ENCODE measurements around the genes PLEKHH3, PSME3 and ETV4.

GRCh38 chr17:42609884-42610488 lies 503 bp downstream of the TUBG1 start:
- RRBS = no CpG with 5 or more reads among the region's 32 CpGs

DNA sequence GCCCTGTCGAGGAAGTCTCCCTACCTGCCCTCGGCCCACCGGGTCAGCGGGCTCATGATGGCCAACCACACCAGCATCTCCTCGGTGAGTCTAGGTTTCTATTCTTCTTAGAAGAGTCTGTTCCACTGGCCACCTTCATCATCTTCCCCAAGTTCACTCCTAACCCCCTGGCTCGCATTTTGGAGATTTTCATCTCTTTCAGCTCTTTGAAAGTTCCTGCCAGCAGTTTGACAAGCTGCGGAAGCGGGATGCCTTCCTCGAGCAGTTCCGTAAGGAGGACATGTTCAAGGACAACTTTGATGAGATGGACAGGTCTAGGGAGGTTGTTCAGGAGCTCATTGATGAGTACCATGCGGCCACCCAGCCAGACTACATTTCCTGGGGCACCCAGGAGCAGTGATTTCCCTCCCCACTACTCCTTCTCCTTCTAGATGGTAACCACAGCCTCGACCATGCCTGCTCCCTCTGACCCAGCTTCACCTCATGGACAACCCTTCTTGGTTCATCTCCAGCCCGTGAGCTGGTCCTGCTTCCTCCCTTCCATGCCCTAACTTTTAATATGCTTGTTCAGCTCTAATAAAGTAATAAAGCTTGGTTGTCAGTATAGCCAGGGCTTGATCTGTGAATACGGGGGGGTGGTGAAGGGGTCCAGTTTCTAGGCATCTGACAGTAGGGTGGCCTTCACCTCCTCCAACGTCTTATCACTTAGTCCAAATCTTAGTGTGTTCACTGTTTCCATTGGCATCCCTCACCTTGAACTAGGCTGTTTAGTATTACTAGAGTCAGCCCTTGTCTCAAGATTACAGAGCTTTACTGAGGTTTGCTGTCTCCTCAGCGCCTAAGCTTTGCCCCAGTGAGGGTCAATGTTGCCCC lies 7.6 kb downstream of the TUBG2 start:
- RRBS = no CpG with 5 or more reads among the region's 16 CpGs

GRCh38 chr17:42674771-42675875 lies 1.7 kb downstream of the PLEKHH3 start:
- RRBS = 4% methylated on average over 5 of the region's 33 CpGs

- RRBS = 2% methylated on average over 35 of the region's 79 CpGs
Observed at GRCh38 chr17:42676254-42677203, at the start of gene PLEKHH3. Gene PLEKHH3 (minus strand): TSS chr17:42676994.

- RRBS = no CpG with 5 or more reads among the region's 5 CpGs
Observed at GRCh38 chr17:42720221-42720672, 24.6 kb downstream of the EZH1 start.

GRCh38 chr17:42748133-42748662 lies 3.4 kb upstream of the EZH1 start:
- RRBS = no CpG with 5 or more reads among the region's 5 CpGs

- RRBS = 2% methylated on average over 5 of the region's 18 CpGs
Observed at GRCh38 chr17:42773643-42773981, 363 bp downstream of the VPS25 start.

DNA sequence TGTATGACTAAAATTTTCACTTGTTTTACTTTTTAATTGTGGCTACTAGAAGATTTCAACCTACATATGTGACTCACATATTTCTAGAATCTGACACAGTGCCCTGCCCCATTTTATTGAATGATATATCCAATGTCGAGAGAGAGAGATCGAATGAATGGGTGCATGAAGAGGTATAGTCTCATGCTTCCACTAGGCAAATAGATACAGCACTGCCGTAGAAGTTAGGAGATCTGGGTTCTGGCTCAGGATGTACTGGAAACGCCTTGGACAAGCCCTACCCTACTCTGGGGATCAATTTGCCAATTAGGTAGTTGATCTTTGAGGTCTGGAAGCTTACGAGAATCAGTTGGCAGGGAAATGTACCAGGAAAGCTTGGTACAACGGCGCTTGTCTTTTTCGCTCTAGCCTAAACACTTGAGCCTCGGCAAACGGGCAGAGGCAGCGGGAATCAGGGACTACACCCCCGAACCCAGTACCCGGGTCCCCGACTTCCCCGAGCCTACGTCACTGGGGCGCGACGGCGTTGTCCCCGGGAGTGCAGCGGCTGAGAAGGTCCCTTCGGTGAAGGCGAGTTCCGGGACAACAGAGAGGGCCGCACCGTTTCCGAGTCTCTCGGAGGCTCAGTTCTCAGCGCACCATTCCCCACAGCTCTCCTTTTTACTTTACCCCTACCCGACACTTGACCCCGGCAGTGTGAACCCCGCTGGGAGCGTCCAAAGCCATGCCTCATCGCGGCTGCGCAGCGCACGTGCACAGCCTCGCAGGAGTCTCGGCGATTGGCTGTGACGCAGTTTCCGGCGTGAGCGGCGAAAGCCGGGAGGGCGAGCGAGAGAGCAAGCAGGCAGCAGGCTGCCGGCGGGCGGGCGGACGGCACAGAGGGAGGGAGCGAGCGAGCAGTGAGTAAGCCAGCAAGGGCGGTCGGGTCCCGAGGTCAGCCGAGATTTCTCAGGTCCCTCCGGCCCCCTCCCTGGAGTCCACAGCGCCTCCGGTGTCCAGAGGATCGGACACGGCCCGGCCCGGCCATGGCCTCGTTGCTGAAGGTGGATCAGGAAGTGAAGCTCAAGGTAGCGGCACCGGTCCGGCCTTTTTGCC lies at the start of gene PSME3:
PSME3 (plus strand) TSS at position 791 of the 1,095 bp plus-strand sequence.
- RRBS = 1% methylated on average over 39 of the region's 72 CpGs

- RRBS = no CpG with 5 or more reads among the region's 4 CpGs
Observed at GRCh38 chr17:42900431-42900684, 241 bp upstream of the G6PC1 start.

DNA sequence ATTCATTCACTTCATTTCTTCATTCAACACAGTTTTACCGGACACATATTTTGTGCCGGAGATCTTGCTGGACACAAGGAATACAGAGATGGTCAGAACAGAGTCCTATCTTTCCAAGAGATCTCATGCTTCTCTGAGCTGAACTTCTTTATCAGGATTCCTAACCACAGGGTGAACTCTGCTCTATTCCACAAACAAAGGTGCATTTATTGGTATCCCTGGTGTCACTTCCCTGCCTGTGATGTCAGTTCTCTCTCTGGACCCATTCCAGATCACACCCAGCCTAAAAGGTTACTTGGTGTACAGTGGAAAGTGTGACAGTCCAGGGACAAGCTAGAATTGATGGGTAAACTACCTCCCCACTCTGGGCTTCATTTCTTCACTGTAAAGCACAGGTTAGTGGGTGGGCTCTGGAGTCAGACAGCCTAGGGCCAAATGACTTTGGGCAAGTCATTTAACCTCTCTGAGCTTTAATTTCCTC lies 4.2 kb downstream of the IFI35 start:
- RRBS = no CpG with 5 or more reads among the region's 2 CpGs

DNA sequence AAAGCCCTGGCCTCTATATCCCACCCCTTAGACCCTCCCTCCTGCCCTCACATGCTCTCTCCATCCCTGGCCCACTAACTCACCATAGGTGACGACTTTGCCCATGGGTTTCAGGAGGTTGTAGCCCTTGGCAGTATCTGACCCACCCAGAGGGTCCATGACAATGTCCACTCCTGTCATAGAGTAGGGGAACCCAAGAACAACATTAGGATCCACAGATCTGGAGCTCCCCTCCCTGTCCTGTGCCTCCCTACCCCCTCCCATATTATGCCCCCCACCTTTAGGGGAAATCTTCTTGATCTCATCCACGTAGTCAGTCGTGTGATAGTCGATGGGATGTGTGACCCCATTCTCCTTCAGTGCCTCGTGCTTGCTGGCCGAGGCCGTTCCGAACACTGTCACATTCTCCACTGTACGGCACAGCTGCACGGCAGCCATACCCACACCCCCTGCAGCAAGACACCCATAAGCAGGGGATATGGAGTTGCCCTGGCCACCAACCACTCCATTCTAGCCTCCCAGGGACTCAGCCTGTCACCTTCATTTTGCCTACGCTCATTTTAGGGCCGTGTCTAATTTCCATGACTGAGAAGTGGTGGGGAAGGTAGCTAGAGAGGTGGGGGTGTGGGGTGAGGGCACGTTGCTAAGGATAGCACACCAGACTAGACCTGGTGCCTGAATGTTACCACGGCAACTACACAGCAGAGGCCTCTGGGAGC lies 4.3 kb downstream of the VAT1 start:
- RRBS = no CpG with 5 or more reads among the region's 14 CpGs

- RRBS = no CpG with 5 or more reads among the region's 12 CpGs
Observed at GRCh38 chr17:43135845-43136681, 10.9 kb upstream of the BRCA1 start.

DNA sequence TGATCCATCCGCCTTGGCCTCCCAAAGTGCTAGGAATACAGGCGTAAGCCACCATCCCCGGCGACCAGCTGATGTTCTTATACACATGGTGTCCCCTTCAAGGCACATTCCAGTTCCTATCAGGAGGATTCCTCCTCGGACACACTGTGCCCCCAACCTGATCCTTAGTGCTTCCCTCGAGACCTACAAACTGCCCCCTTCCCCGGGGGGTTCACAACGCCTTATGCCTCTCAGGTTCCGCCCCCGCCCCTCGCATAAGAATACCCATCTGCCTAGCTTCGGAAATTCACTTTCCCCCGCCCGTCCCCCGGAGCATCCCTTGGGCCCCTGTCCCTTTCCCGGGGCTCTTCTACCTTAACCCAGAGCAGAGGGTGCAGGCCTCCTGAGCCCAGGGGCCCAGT lies 1.6 kb upstream of the NBR1 start:
- RRBS = 2% methylated on average over 6 of the region's 16 CpGs

- RRBS = no CpG with 5 or more reads among the region's 4 CpGs
Observed at GRCh38 chr17:43209656-43210024, 2.0 kb upstream of the TMEM106A start.

DNA sequence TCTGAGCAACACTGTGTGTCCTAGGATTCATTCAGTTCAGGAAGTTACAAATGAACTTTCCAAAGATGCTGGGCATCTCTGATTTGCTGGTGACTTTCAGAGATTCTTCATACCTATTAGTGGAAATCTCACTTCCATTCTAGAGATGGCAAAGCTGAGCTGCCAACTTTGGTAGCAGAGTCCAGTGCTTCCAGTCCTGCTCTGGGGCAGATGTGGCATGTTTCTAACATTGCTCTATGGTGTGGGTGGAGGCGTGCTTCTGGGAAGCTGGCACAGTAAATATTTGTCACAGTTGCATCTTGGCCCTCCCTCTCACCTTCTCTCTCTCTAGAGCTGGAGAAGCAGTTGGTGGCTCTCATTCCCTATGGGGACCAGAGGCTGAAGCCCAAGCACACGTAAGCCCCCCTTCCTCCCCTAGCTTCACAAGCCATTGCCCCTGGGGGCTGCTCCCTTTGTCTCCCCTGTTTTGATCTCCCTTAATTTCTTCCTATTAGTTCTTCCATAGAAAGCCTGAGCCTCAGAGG lies 1.9 kb downstream of the TMEM106A start:
- RRBS = no CpG with 5 or more reads among the region's 2 CpGs

DNA sequence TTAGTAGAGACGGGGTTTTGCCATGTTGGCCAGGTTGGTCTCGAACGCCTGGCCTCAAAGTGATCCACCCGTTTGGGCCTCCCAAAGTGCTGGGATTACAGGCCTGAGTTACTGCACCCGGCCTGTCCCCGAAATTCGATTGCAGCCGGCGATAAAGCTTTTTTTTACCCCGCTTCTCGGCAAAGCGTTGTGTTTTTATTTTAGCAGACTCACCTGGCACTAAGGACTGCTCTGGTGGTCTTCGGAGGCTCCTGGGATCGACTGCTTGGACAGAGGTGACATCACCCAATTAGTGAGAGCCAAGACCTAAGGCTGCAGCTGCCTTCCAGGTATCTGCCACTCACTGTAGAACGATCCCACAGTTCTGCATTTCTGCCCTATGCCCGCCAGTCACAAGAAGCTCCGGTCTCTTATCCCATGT lies 82.1 kb upstream of the ARL4D start:
- RRBS = no CpG with 5 or more reads among the region's 17 CpGs

GRCh38 chr17:43456587-43457457 lies 27.0 kb upstream of the DHX8 start:
- RRBS = no CpG with 5 or more reads among the region's 7 CpGs

DNA sequence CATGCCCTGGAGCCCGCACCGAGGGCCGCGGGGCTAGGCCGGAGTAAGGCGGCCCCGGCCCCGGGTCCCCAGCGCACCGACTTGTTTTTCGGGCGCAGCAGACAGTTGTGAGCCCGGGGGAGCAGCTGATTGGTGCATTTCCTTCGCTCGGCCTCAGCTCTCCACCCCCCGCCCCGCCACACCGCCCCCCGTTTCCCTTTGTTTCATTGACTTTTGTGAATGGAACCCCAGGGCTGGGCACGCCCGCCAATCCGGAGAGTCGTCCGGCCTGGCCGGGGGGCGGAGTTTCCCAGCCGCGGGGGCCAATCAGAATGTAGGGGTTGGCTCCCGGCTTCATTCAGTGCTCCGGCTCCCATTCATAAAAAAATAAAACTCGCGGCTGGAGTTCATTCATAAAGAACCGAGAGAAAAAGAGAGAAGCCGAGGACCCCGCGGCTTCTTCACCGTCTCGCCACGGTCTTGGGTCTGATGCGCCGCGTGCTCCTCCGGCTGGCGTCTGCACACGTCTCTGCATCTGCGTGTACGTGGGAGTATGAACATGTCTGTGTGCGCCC lies at the start of gene ETV4:
ETV4 (minus strand) TSS at position 113 of the 554 bp plus-strand sequence.
- RRBS = 2% methylated on average over 21 of the region's 48 CpGs

GRCh38 chr17:43665857-43666268 lies 4.1 kb upstream of the MEOX1 start:
- RRBS = 94% methylated on average over 2 of the region's 9 CpGs

DNA sequence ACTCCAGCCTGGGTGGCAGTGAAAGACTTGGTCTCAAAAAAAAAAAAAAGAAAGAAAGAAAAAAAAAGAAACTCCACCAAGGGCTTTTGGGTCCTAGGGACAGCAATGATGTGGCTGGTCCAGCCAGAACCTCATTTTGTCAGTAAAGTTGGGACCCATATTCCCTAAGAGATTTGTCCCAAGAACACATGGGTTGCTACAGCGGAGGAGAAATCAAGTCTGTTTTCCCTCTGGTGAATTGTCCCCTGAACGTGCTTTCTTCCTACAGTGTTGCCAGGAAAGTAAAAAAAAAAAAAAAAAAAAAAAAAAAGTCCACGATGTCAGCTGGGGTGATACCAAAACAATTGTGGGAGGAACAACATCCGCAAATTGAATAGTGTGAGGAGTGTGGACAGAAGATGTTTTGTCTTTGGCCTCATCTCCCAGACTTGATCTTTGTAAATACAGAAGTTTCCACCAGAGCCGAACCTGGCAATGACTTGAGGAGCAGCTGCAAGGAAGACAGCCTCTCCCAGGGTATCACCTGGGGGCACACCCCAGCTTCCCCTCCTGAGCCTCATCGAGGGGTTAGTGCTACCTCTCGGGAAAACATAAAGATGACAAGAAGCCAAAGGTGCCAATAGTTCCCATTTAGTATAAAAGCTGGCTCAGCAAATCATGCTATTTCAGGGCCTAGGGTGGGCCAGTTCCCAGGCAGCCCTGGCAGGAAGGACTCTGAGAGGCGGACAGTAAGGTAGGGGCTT lies 46.5 kb downstream of the SOST start:
- RRBS = no CpG with 5 or more reads among the region's 8 CpGs